A549 (cell line): ENCODE results near the genes TMCO6, PCDHB6, PCDHGA10, PCDHGB7 and DIAPH1.

GRCh38 chr5:140639049-140640042 is at the start of gene TMCO6:
TMCO6 (plus strand) TSS chr5:140639451.
- PRO-cap: bidirectional peak, plus-strand start at chr5:140639515, minus-strand start at chr5:140639149
CAGE:
- cytosol, long polyA plus RNA: no peak
- long polyA plus RNA: no peak
- nucleus, long polyA plus RNA: no peak

DNA sequence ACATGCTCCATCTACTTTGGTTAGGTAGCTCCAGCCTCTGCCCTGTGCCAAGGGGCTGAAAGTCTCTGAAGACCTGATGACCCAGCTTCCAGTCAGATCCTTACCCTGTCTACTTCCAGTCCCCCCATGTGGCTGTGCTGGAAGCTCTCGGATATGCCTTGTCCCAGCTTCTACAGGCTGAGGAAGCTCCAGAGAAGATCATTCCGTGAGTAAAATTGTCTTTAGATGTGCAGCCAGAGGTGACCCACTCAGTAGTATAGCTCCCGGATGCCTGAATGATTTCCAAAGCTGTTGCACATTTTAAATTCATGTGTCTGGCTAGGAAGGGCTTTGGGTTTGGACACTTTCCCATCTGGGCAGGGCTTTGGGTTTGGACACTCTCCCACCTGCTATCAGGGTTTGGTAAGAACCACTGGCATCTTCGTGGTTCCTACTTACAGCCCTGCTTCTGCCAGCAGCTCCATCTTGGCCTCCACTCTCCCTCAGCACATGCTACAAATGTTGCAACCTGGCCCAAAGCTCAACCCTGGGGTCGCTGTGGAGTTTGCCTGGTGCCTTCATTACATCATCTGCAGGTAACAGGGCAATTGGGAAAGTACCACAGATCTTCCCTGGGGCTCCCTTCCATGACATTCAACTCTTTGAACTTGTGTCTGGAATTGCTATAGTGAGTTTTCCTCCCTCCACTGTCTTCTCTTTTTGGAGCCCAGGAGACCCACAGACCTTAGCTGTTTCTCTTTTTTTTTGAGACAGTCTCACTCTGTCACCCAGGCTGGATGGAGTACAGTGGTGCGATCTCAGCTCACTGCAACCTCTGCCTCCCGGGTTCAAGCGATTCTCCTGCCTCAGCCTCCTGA is 3.4 kb downstream of the TMCO6 start:
- PRO-cap: no peak
CAGE:
- cytosol, long polyA plus RNA: no peak
- long polyA plus RNA: no peak
- nucleus, long polyA plus RNA: no peak

- PRO-cap: no peak
CAGE:
- cytosol, long polyA plus RNA: no peak
- long polyA plus RNA: no peak
- nucleus, long polyA plus RNA: no peak
Observed at GRCh38 chr5:140976903-140977485, 10.7 kb downstream of the PCDHAC2 start.

DNA sequence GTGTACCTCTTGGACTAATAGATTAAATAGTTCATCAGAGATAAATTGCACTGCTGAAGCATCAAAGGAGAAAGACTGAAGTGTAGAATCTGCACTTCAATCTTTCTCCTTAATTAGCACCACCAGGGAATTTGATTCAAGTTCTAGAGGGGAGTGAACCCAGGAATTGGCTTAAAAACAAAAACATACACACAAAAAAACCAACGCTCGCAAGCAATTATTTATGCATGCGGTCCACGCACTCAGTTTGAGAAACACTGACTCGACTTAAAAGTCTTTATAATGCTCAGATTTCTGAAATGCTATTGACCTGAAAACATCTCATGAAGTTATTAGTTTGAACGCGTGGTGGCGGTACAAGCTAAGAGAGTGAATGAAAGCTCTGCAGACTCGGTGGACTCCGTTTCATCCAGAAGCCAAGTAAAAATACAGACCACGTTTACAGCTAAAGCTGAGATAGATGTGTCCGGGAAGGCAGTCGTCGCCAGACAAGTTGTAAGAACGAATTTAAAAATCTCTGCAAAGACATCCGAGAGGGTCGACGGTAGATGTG is at the start of gene PCDHB6:
TSS of gene PCDHB6 (plus strand) at position 403 of the 553 bp plus-strand sequence.
- PRO-cap: no peak
CAGE:
- cytosol, long polyA plus RNA: no peak
- long polyA plus RNA: start-site peak on the plus strand centred at position 402 of the sequence, 97 bp wide, 19 and 6 reads in 2 replicates
- nucleus, long polyA plus RNA: no peak

- PRO-cap: no peak
CAGE:
- cytosol, long polyA plus RNA: no peak
- long polyA plus RNA: no peak
- nucleus, long polyA plus RNA: no peak
Observed at GRCh38 chr5:141209443-141210082, 1.0 kb downstream of the PCDHB12 start.

- PRO-cap: no peak
CAGE:
- cytosol, long polyA plus RNA: no peak
- long polyA plus RNA: no peak
- nucleus, long polyA plus RNA: no peak
Observed at GRCh38 chr5:141412887-141413581, at the start of gene PCDHGA10. PCDHGA10 (plus strand) TSS chr5:141412987.

- PRO-cap: no peak
CAGE:
- cytosol, long polyA plus RNA: no peak
- long polyA plus RNA: no peak
- nucleus, long polyA plus RNA: no peak
Observed at GRCh38 chr5:141413582-141414235, 922 bp downstream of the PCDHGA10 start.

DNA sequence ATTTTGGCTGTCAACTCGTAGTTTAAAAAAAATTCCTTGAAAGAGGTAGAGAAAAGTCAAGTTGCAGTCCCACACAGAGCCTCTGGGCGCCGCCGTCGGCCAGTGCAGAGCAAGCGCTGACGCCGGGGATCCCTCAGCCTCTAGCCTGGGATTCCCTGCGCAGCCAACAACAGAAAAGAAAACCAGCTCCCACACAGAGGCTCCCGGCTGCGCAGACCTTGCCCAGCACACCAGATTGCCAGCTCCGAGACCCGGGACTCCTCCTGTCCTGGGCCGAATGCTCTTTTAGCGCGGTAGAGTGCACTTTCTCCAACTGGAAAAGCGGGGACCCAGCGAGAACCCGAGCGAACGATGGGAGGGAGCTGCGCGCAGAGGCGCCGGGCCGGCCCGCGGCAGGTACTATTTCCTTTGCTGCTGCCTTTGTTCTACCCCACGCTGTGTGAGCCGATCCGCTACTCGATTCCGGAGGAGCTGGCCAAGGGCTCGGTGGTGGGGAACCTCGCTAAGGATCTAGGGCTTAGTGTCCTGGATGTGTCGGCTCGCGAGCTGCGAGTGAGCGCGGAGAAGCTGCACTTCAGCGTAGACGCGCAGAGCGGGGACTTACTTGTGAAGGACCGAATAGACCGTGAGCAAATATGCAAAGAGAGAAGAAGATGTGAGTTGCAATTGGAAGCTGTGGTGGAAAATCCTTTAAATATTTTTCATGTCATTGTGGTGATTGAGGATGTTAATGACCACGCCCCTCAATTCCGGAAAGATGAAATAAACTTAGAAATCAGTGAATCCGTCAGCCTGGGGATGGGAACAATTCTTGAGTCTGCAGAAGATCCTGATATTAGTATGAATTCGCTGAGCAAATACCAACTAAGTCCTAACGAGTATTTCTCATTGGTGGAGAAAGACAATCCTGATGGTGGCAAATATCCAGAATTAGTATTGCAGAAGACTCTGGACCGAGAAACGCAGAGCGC is at the start of gene PCDHGB7:
TSS of gene PCDHGB7 (plus strand) at position 169 of the 971 bp plus-strand sequence.
- PRO-cap: no peak
CAGE:
- cytosol, long polyA plus RNA: no peak
- long polyA plus RNA: no peak
- nucleus, long polyA plus RNA: no peak

- PRO-cap: no peak
CAGE:
- cytosol, long polyA plus RNA: no peak
- long polyA plus RNA: no peak
- nucleus, long polyA plus RNA: no peak
Observed at GRCh38 chr5:141507595-141508324, 18.9 kb downstream of the PCDHGC5 start.

DNA sequence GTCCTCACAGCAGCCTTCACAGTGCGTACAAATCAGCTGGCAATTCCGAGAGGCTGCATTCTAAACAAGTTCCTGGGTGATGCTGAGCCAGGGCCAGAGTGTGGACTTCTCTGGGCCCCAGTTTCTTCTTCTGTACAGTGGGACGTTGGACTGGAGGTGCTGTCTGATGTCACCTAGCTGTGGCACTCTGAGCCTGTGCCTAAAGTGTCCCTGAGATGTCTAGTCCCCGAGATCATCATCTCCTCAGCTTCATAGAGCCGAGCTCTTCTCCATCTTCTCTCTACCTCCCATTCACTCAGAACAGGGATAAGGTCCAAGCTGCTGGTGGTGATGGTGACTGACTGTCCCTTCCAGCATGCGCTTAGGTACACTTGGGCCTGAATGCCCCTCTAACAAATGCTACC is 20.7 kb downstream of the PCDHGC5 start:
- PRO-cap: no peak
CAGE:
- cytosol, long polyA plus RNA: no peak
- long polyA plus RNA: no peak
- nucleus, long polyA plus RNA: no peak

GRCh38 chr5:141514956-141515748 is 26.3 kb downstream of the PCDHGC5 start:
- PRO-cap: no peak
CAGE:
- cytosol, long polyA plus RNA: no peak
- long polyA plus RNA: no peak
- nucleus, long polyA plus RNA: no peak

- PRO-cap: no peak
CAGE:
- cytosol, long polyA plus RNA: no peak
- long polyA plus RNA: no peak
- nucleus, long polyA plus RNA: no peak
Observed at GRCh38 chr5:141528106-141529078, 39.5 kb downstream of the PCDHGC5 start.

DNA sequence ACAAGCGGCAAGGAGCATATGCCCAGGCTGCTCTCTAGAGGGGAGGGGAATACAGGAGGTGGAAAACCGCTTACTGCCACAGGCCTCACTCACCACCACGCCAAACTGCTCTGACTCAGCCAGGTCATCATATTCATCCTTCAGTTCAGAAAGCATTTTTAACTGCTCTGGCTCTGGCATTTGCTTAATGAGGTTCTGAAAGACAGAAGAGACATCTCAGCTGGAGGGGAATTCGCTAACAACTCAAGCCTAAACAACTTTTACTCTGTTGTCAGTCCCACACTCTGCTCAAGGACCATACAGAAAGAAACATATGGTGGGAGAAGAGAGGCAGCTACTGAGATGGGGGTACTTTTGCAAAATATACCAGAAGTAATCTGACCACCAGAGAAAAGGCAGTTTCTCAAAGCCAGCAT is 40.2 kb downstream of the PCDHGC5 start:
- PRO-cap: no peak
CAGE:
- cytosol, long polyA plus RNA: no peak
- long polyA plus RNA: no peak
- nucleus, long polyA plus RNA: no peak

- PRO-cap: no peak
CAGE:
- cytosol, long polyA plus RNA: no peak
- long polyA plus RNA: no peak
- nucleus, long polyA plus RNA: no peak
Observed at GRCh38 chr5:141531174-141531590, 42.3 kb downstream of the PCDHGC5 start.

- PRO-cap: no peak
CAGE:
- cytosol, long polyA plus RNA: no peak
- long polyA plus RNA: no peak
- nucleus, long polyA plus RNA: no peak
Observed at GRCh38 chr5:141584022-141584341, 34.8 kb downstream of the DIAPH1 start.

GRCh38 chr5:141618856-141619542 is at the start of gene DIAPH1:
DIAPH1 (minus strand) TSS chr5:141619000.
- PRO-cap: bidirectional peak, plus-strand start at chr5:141619295, minus-strand start at chr5:141618999
CAGE:
- cytosol, long polyA plus RNA: no peak
- long polyA plus RNA: start-site peak on the minus strand at chr5:141618924-141619010, 282 and 54 reads in 2 replicates
- nucleus, long polyA plus RNA: start-site peak on the minus strand at chr5:141618824-141619003, 32 and 482 reads in 2 replicates

GRCh38 chr5:141640334-141641046 is 3.7 kb downstream of the RELL2 start:
- PRO-cap: no peak
CAGE:
- cytosol, long polyA plus RNA: no peak
- long polyA plus RNA: no peak
- nucleus, long polyA plus RNA: no peak

- PRO-cap: no peak
CAGE:
- cytosol, long polyA plus RNA: no peak
- long polyA plus RNA: no peak
- nucleus, long polyA plus RNA: no peak
Observed at GRCh38 chr5:141862996-141863600, 15.1 kb downstream of the PCDH1 start.

DNA sequence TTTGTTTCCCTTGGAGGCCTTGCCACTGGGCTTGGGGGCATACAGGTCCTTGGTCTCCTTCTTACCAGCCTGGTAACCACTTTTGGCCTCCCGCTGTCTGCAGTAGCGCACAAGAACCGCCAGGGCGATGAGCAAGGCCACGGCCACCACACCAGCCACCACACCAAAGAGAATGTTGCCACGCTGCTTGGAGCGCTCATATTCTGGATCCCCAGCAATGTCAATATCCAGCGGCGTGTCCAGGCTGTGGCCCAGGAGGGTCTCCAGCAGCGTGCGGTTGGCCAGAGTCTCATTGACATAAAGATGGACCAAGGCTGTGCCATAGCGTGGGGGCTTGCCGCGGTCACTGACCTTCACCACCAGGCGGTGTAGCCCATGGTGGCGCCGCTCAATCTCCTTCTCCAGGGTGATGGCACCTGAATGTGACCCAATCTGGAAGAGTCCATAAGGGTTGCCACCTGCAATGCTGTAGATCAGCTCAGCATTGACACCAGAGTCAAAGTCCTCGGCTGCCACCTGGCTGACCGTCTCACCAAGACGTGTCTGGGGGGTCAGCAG is 14.5 kb downstream of the PCDH1 start:
- PRO-cap: no peak
CAGE:
- cytosol, long polyA plus RNA: no peak
- long polyA plus RNA: no peak
- nucleus, long polyA plus RNA: no peak

- PRO-cap: no peak
CAGE:
- cytosol, long polyA plus RNA: no peak
- long polyA plus RNA: no peak
- nucleus, long polyA plus RNA: no peak
Observed at GRCh38 chr5:141875296-141875777, 2.9 kb downstream of the PCDH1 start.